ENCODE data around the genes MRI1, PALM3 and DNAJB1.

DNA sequence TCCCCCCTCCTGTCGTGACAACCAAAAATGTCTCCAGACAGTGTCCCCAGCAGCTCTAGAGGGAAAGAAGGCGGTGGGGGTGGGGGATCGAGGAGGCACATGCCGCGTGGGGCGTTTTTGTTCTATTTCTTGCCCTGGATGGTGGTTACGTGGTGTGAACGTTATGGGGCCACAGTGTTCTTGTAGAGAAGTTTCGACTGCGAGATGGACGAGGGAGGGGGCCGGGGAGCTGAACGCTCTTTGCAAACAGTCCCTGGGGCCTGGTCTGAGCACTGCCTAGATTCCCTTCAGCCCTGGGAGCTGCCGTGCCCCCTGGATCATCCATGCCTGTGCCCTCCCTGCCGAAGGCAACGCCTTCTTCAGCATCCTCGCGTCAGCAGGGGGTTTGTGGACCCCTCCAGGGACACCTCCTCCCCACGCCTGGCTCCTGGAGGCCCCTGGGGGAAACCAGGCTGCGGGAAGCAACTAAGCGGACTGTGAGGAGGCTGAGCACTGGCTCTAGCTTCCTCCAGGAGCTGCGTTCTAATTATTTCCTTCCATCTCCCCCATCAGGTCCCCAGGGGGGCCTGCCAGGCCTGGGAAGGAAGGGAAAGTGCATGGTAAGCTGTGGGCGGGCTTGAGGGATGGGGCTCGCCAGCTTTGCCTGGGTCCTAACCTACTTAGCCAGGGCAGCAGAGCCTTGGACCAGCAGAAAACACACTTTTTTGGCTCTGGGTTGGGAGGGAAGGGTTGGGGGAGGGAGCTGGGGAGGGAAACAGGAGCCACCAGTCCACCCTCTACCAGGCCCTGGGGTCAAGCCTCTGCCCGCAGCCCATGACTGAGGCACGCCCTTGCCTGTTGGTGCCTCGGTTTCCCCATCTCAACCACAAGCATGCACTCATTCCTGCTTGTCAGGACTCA, 131.6 kb downstream of the IER2 start:
- RRBS = no CpG with 5 or more reads among the region's 27 CpGs

- RRBS = no CpG with 5 or more reads among the region's 19 CpGs
Observed at GRCh38 chr19:13748506-13749121, 919 bp downstream of the YJU2B start.

- RRBS = 3% methylated on average over 37 of the region's 114 CpGs
Observed at GRCh38 chr19:13764038-13765310, at the start of gene MRI1. MRI1 (plus strand) TSS chr19:13764522.

- RRBS = no CpG with 5 or more reads among the region's 6 CpGs
Observed at GRCh38 chr19:13778094-13778544, 3.9 kb downstream of the C19orf53 start.

- RRBS = 2% methylated on average over 30 of the region's 110 CpGs
Observed at GRCh38 chr19:13865477-13866781, 11.0 kb upstream of the NANOS3 start.

GRCh38 chr19:13872373-13873619, 4.1 kb upstream of the NANOS3 start:
- RRBS = 8% methylated on average over 15 of the region's 62 CpGs

GRCh38 chr19:13884726-13885738, 8.1 kb downstream of the NANOS3 start:
- RRBS = 67% methylated on average over 6 of the region's 27 CpGs

DNA sequence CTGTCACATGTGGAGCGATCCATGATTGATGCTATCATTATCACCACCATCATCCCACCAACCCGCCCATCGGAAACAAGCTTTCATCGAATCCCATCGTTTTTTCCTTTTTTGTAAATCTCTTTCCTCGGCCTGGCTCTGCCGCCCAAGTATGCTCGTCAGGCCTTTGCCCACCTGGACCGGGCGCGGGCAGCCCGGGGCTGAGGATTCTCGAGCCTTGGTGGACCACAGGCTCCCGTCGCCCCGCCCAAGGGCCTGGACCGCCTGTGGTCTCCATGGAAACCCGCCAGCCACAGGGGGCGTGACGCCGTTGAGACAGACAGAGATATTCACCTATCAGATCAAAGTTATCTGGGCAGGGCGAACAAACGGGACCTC, 409 bp upstream of the DCAF15 start:
- RRBS = no CpG with 5 or more reads among the region's 23 CpGs

GRCh38 chr19:13975766-13976358, 23.6 kb downstream of the DCAF15 start:
- RRBS = no CpG with 5 or more reads among the region's 13 CpGs

DNA sequence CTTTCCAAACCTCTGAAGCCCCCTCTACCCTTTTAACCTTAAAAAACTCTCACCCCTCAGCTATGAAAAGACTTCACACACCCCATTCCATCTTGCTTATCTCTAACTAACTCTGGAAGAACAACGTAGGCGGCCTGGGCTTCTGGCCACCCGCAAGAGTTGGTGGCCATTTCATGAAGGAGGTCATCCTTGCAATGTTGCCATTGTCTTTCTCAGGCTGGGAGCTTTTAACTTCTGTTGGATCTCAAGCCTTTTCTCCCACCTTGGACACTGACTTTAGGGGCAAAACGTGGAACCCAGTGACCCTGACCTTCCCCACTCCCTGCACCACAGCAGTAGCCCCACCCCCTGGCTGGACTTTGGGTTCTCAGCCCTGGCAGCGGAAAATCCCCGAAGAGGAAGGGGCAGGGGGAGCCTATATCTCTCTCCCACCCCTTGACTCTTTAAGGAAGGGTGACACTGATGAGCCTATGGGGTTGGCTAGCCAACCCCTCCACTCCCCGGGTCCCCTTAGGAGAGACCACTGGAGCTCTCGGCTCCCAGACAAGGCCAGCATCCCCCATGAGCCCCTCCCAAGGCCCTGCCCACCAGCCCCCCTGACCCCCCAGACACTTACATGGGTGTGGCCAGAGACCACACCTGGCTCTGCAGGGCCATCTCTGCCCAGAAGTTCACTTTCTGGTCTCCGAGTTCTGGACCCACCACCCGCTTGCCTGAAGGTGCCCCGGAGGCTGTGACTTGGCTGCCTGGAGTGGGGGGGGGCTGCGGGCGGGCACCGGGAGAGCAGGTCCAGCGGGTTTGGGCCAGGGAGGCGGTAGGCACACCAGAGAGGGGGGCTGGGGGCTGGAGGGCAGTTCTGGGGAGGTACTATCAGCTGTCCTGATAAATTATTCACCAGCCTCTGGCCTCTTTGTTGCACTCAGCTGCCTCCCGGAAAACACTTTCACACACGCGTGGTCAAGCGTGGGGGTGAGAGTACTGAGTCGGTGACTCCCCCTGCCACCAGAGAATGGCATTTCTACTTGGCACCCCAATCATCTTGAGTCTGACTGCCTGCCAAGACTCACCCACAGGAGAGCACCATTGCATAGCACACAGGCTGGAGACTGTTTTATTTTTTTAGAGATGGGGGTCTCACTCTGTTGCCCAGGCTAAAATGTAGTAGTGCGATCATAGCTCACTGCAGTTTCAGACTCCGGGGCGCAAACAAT, at the start of gene PALM3:
TSS of gene PALM3 (minus strand) at position 753 of the 1,211 bp plus-strand sequence.
- RRBS = 45% methylated on average over 4 of the region's 24 CpGs

DNA sequence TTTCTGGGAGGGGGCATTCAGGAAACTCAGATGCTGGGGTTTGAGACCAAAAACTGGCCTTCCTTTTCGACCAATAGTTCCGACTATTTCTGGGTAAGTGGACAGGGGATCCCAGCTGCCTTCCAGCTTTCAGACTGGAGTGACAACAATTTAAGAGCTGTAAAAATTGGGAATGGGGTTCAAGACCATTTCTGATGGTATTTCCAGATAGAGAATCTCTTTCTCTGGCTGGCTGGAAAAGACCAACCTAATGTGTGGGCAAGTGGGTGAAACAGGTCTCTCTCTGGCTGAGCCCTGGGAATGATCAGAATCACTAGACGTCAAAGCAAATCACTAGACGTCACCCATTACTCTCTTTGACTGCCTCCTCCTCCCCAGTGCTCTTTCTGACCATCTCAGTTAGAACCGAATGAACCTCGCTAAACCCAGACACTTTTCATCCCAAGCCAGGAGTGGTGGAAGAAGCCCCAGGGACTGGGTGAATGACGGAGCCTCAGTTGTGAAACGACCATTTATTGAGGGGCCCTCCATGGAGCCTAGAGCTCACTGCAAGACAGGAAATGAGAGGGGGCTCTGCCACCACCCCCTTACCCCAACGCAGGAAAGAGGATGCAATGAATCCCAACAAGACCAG, 1.4 kb downstream of the PRKACA start:
- RRBS = no CpG with 5 or more reads among the region's 9 CpGs

- RRBS = 97% methylated on average over 4 of the region's 10 CpGs
Observed at GRCh38 chr19:14127003-14127564, 9.3 kb downstream of the ASF1B start.

GRCh38 chr19:14149148-14150208, 13.1 kb upstream of the ASF1B start:
- RRBS = 36% methylated on average over 12 of the region's 35 CpGs

GRCh38 chr19:14204664-14204914, 1.4 kb downstream of the ADGRL1 start:
- RRBS = no CpG with 5 or more reads among the region's 5 CpGs

- RRBS = 8% methylated on average over 2 of the region's 50 CpGs
Observed at GRCh38 chr19:14248904-14250241, 43.4 kb upstream of the ADGRL1 start.

DNA sequence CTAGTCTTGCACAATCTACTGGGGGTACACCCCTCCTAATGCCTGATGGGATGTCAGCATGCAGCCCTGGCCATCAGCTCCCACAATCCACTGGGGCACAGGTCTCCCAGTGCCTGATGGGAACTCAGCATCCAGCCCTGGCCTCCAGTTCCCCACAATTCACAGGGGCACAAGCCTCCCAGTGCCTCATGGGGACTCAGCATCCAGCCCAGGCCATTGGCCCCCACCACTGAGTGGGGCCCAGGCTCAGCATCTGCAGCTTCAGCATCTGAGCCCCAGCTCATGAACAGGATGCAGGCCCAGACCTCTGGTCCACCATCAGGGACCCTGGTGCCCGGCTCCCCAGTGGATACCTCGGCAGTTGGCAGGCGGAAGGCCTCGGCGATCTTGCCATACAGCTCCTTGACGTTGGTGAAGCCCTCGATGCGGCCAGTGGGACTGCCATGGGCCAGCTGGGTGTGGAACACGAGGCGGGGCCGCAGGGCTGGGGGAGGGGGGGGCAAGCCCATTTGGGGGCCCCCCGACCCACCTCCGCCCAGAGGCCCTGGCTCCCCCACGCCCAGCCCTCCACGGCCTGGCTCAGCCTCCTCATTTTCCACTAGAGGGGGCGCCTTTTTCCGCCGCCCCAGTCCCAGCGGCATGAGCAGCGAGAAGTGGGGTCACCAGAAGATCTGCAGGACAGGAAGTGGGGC, 7.3 kb upstream of the PTGER1 start:
- RRBS = no CpG with 5 or more reads among the region's 20 CpGs

GRCh38 chr19:14517761-14518548, at the start of gene DNAJB1:
DNAJB1 (minus strand) TSS chr19:14518397.
- RRBS = 2% methylated on average over 28 of the region's 104 CpGs

DNA sequence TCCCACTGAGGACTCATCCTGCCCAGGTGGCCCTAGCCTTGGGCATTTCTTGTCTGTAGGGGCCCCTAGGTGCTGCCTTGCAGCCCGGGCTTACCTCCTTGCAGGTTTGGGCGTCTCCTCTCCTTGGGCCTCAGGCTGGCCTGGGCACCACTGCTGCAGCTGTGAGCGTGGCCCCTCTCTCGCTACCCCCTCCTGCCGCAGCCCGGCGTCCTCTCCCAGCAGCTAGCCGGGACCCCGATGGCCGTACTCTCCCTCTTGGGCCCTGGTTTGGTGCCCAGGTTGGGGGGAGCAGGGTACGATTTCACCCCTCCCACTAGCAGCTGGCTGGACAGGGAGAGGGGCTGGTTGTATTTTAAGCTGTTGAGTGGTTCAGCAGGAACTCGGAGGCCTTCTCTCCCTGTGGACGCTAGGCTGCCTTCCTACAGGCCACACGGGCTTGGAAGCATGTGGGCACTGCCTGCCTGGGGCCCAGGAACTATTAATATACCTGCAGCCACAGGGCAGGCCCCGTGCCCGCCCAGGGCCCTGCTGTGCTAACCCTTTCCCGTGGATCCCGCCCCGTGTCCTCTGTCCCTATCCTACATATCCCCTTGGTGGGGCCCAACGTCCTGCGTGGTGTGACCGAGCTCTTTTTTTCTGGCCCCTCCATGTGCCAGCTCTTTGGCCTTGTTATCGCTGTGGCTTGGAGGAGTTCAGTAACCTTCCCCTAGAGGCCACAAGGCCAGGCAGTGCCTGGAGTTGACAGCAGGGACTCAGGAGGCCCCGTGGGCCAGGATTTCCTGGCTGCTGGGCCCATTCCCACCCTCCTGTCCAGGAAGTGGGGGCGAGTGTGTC, 11.7 kb downstream of the NDUFB7 start:
- RRBS = 84% methylated on average over 5 of the region's 25 CpGs

GRCh38 chr19:14565443-14565830, 6.4 kb downstream of the NDUFB7 start:
- RRBS = no CpG with 5 or more reads among the region's 25 CpGs

DNA sequence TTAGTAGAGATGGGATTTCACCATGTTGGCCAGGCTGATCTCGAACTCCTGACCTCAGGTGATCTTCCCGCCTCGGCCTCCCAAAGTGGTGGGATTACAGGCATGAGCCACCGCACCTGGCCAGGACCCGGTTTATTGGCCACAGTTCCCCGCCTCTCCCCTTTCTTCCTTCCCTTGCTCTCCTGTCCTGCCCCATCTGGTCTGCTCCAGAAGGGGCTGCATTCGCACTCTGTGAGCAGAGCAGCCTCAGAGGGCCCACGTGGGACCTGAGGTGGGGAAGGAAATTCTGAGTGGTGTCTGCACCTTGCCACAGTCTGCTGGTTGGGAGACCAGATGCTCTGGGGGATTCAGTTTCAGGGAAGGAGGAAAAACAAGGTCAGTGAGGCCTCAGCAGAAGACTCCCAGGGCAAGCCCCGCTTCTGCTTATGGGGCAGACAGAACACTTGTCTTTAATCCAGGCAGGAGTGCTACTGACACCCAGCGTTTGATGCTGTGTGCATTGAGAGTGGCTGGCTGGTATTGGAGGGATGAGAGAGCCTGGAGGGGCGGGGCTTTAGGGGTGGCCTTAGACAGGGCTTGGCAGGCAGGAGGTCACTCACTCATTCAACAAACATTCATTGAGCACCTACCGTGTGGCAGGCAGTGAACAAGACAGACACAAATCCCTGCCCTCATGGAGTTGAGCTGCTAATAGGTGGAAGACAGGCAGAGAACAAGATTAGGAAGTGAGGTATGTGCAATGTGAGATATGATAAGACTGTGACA, 5.0 kb upstream of the CLEC17A start:
- RRBS = no CpG with 5 or more reads among the region's 12 CpGs

Measured in HGPS cell (cell line).